Measurements from ENCODE around the genes MPV17, IFT172 and C2orf16.

GRCh38 chr2:26382485-26382753 lies 19.3 kb upstream of the DRC1 start:
- RRBS, result no CpG with 5 or more reads among the region's 1 CpG

- RRBS, result no CpG with 5 or more reads among the region's 16 CpGs
These were observed 7.7 kb upstream of the CENPA start for GRCh38 chr2:26778136-26778577.

GRCh38 chr2:27023096-27023566 lies 9.6 kb upstream of the TMEM214 start:
- RRBS, result no CpG with 5 or more reads among the region's 5 CpGs

GRCh38 chr2:27051036-27051426 lies 437 bp upstream of the AGBL5 start:
- RRBS, result 0% methylated on average over 3 of the region's 17 CpGs

- RRBS, result 75% methylated on average over 2 of the region's 7 CpGs
These were observed 1.7 kb downstream of the EMILIN1 start for GRCh38 chr2:27080095-27080575.

DNA sequence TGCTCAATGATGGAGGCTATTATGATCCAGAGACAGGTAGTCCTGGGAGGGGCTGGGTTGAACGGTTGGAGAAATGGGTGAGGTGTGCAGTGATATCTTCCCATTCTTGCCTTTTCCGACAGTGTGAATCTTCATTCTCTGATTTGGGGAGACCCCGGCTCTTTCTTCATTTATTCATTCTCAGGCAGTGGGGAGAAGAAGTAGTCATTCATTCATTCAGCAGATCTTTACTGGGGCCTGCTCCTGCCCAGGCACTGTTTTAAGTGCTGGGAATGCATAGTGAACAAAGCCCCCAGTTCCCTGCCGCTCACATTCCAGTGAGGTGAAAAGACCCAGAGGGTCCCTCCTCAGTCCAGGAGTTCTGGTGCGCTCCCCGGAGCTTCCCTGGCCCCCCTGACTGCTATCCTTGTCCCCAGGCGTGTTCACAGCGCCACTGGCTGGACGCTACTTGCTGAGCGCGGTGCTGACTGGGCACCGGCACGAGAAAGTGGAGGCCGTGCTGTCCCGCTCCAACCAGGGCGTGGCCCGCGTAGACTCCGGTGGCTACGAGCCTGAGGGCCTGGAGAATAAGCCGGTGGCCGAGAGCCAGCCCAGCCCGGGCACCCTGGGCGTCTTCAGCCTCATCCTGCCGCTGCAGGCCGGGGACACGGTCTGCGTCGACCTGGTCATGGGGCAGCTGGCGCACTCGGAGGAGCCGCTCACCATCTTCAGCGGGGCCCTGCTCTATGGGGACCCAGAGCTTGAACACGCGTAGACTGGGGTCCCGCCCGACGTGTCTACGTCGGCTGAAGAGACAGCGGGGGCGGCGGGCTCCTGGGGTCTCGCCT lies 1.1 kb upstream of the KHK start:
- RRBS, result 39% methylated on average over 17 of the region's 44 CpGs

DNA sequence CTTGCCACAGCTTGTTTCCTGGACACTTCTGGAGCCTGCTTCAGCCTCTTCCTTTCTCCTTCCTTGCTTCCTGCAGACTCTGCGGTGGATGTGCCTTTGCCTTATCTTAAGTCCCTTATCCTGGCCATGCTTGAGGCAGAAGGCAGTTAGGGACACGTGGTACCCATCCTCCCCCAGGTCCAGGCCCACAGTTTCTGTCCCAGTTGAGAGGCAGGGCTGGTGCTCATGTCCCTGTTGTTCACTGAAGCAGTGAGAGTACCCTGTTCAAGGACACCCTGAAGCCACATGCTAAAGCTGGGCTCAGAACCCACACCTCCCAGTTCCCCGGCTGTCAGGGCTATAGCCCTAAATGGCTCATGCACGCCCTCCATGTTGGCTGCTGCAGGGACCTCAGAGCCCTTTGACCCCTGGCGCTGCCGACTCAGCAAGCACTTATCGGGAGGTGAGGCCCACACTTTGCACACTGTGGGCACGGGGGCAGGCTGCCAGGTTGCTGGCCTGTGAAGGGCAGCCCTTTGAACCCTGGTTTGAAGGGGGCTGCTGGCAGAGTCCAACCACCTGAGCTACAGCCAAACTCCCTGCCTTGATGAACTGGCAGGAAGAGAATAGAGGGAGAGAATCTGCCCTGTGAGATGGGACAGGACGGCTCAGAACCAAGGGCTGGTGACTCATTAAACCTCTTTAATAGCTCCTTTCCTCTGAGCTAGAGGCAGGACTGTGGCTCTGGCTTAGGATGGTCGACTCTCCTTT lies 6.3 kb downstream of the KHK start:
- RRBS, result no CpG with 5 or more reads among the region's 10 CpGs

DNA sequence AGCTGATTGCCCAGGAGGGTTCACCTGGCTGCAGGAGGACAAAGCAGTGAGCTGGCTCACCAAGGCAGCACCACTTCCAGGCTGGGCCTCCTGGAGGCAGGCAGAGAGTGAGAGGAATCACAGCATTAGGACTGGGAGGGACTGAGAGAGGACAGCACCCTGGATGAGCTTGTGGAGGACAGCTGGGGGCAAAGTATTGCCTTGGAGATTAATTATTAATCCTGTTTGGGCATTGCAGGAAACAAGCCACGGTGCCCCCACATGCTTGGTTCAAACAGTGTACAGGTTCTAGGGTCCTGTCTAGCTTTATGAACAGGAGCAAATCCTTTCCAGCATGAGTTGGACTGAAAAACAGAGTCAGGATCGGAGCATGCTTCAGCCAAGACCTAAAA lies 7.3 kb downstream of the KHK start:
- RRBS, result no CpG with 5 or more reads among the region's 2 CpGs

DNA sequence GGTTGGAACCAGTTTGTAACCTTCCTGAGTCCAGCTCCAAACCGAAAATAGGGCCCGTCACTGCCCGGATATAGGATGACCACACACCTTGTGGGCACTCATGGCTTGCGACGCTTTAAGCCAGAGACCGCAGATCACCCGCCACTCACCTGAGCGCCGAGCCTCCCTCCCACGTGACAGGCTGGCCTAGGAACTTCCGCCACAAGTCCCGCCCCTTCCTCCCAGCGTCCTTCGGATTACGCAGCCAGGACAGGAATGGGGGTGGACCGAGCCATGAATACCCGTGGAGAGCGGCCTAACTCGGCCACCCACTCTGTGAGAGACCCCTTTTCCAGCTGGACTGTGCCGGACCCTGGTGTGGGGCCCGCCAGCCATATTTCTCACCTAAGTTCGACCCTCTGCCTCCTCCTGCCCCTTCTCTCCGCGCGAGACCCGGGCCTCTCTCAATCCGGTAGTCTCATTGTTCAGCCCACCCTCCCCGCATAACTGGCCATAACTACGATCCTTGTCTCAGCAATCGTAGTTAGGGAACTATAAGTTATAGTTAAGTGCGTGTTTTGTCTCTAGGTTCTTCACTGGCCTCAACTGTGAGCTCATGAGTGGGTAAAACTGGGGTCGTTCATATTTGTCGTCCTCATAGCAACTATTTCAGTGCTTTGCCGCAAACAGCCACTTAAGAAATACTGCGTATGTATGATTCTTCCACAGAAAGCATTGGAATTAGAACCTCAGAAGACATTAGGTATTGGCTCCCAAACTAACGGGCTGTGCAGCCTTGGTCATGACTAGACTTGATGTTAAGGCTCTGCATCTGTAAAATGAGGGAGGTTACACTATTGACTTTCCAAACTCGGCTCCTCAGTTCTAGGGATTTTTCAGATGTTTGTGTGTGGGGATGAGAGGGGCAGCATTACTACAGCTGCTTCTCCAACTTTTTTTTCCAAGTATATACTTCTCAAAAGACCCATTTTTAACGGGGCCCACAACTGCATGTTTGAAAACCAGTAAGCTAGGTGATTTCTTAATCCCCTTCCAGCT lies at the start of gene MPV17:
TSS of gene MPV17 (minus strand) at position 195 of the 1,038 bp plus-strand sequence.
- RRBS, result 2% methylated on average over 6 of the region's 38 CpGs

DNA sequence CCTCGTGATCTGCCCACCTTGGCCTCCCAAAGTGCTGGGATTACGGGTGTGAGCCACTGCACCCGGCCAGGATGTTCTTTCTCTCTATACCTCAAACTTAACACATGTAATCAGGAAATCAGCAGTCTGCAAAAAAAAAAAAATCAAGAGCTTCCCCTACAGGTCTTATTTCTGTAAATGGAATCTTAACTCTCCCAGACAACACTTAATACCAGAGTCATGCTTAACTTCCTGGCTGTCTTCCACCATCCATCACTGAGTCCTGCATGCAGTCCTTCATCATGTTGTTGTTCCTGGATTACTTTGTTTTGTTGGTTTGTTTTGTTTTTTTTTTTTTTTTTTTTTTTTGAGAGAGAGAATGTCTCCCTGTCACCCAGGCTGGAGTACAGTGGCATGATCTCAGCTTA lies 11.4 kb upstream of the ZNF513 start:
- RRBS, result no CpG with 5 or more reads among the region's 3 CpGs

DNA sequence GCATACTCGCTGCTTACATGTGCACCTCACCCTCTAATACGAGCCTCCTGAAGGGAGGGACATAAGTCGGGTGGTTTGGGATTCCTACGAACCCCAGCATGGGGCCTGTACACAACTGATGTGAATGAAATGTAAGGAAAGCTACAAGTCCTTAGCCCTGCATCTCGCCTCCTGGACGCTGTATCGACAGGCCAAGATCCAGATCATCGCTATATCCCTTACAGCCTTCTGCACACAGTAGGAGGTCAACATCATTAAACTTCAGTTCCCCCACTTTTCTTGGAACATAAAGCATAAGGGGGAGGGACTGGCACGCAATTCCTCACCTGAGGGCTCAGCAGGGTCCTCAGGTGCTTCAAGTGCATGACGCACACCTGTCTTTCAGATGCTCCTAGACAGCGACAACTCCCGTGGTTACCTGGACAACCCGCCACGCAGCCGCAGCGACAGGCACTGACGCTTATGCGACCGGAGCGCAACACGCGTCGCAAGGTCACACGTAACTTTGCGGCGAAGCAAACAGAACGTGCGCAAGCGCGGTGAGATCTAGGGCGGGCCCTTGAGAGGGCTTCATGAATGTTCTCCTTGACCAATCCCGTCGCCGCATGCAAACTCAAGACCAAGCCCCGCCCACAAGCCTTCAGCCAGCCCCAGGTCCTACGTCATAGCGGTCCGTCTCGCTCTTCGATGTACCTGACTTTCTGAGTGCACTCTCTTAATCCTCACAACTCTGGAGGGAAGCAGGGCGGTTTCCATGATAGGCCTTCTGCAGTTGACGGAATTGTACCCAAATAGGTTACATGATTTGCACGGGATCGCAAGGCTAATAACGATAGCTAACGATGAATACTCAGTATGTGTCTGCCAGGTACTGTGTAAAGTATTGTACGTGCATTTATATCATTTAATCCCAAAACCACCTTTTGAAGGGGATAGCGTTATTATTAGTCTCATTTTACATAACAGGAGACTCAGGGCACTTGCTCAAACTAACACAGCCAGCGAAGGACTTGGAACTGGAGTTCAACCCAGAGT lies at the start of gene IFT172:
TSS of gene IFT172 (minus strand) at position 455 of the 1,035 bp plus-strand sequence.
- RRBS, result no CpG with 5 or more reads among the region's 49 CpGs

DNA sequence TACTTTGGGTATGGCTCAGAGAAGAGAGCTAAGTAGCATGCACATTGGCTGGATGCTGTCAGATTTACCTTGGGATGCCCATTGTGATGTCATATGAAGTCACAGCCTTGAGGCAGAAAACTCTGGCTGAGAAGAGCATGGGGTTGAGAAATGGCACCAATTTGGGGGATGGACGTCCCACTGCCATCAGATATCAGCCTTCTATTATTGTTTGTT lies at the start of gene C2orf16:
TSS of gene C2orf16 (plus strand) at position 110 of the 216 bp plus-strand sequence.
- RRBS, result no CpG with 5 or more reads among the region's 1 CpG

- RRBS, result no CpG with 5 or more reads among the region's 13 CpGs
These were observed 624 bp downstream of the ZNF512 start for GRCh38 chr2:27583360-27583971.

DNA sequence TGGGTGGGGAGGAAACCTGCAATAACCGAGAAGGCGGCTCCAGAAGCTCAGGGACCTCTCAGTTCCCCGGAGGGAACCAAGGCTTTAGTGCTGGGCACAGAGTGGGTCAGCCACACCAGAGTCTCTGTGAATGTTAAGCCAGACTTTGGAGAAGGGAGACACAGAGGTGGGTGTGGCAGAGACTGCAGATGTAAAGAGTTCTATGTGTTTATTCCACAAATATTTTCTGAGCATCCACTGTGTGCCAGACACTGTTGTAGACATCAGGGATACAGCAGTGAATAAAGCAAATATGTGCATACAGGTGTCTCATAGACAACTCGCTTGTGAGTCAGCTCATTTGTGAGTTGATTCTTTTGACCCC lies 47.9 kb upstream of the MRPL33 start:
- RRBS, result no CpG with 5 or more reads among the region's 4 CpGs

GRCh38 chr2:27736409-27737232 lies 34.9 kb upstream of the MRPL33 start:
- RRBS, result no CpG with 5 or more reads among the region's 11 CpGs

- RRBS, result no CpG with 5 or more reads among the region's 8 CpGs
These were observed 91.7 kb upstream of the FOSL2 start for GRCh38 chr2:28300696-28301583.

DNA sequence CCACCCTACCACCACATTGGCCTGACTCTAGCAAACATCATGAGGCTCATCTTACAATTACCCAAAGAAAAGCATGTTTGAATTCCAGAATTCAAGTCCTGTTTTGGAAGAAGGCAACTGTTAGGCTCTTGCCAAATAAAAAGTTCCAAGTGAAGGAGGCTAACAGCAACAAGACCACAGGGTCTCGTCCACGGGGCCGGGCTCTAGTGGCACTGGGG lies 64.3 kb upstream of the FOSL2 start:
- RRBS, result no CpG with 5 or more reads among the region's 3 CpGs

GRCh38 chr2:28344578-28345210 lies 48.0 kb upstream of the FOSL2 start:
- RRBS, result no CpG with 5 or more reads among the region's 31 CpGs

- RRBS, result 93% methylated on average over 2 of the region's 27 CpGs
These were observed 44.7 kb upstream of the FOSL2 start for GRCh38 chr2:28347736-28348666.

- RRBS, result no CpG with 5 or more reads among the region's 5 CpGs
These were observed 48.1 kb downstream of the PLB1 start for GRCh38 chr2:28544044-28544296.